Bronchus fibroblast of lung (primary cell): ENCODE results near the genes ETNK2 and NFASC.

DNA sequence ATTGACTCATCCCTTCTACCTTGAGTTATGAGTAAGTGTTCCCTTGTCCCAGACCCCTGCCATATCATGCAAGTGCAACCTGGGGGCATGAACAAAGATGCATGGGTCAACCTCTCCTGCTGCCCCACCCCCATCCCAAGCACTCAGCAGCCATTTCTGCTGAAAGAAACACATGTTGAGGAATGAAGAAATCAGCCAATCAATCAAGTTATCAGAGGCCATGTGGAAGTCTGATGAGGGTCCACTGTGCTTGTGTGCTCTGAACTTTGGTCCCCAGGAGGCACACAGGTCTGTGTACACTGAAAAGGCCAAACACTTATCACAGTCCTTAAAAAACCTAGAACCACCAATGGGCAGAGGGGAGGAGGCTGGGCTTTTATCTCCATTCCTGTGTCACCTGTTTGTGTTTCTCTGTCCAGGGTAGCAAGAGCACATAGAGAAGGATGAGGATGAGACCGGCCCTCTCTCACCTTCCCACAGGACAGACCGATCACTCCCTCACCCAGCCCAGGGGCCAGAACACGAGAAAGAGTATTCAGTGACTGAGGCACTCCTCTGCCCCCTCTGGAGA lies 9.5 kb downstream of the ETNK2 start:
- RAMPAGE, long total RNA = no peak

- RAMPAGE, long total RNA = no peak
Observed at GRCh38 chr1:204145707-204146047, 6.2 kb downstream of the ETNK2 start.

- RAMPAGE, long total RNA = no peak
Observed at GRCh38 chr1:204146908-204148086, 4.5 kb downstream of the ETNK2 start.

GRCh38 chr1:204151555-204152437 lies at the start of gene ETNK2:
Gene ETNK2, minus strand, starts transcription at chr1:204152044.
- RAMPAGE, long total RNA = no peak

- RAMPAGE, long total RNA = no peak
Observed at GRCh38 chr1:204248988-204249790, 35.4 kb upstream of the GOLT1A start.

DNA sequence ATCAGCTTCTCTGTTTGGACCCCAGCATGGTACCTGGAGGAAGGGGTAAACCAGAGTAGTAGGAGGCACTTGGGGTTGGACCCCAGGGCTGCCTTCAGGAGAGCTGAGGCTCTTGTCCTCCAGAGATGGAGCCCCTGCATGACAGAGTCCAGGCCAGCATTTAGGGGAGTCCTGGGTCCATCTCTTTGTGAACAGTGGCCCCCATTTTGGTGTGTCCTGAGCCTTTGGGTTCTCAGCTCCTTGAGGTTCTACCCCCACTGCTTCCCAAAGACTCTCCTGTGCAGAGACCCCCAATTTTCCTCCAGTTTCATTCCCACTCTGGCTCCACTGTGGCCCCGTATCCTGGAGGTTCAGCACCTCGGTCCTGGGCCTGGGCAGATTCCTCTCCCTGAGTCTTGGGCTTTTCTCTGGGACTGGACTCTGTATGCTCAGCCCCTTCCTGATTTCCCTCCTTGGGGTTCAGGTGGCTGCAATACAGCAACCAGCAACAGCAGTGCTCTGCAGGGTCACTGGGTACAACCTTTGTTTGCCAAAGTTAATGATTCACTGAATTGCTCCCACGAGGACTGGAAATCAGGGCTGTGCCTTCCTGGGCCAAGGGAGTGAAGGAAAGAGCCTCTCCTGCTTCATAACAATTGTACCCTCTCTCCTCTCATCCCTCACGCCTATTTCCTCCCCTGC lies 52.5 kb upstream of the GOLT1A start:
- RAMPAGE, long total RNA = no peak

DNA sequence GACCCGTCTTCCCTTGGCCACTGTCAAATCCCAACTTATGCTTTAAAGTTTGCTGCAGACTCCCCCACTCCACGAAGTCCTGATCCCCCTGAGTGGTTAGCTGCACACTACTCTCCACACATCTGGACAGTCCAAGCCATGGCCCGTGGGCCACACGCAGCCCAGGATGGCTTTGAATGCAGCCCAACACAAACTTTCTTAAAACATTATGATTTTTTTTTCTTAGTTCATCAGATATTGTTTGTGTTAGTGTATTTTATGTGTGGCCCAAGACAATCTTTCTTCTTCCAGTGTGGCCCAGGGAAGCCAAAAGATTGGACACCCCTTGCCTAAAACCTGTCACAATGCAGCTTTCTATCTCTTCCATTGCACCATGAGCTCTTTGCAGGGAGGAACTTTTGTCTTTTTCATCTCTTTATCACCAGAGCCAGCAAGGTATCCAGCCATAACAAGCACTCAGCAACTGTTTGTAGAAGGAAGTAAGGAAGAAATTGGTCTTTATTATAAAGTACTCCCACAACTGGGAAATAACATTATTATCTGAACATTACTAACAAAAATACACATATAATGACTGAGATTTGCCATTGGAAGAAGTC lies 57.2 kb upstream of the GOLT1A start:
- RAMPAGE, long total RNA = no peak

- RAMPAGE, long total RNA = no peak
Observed at GRCh38 chr1:204276806-204277405, 63.1 kb upstream of the GOLT1A start.

DNA sequence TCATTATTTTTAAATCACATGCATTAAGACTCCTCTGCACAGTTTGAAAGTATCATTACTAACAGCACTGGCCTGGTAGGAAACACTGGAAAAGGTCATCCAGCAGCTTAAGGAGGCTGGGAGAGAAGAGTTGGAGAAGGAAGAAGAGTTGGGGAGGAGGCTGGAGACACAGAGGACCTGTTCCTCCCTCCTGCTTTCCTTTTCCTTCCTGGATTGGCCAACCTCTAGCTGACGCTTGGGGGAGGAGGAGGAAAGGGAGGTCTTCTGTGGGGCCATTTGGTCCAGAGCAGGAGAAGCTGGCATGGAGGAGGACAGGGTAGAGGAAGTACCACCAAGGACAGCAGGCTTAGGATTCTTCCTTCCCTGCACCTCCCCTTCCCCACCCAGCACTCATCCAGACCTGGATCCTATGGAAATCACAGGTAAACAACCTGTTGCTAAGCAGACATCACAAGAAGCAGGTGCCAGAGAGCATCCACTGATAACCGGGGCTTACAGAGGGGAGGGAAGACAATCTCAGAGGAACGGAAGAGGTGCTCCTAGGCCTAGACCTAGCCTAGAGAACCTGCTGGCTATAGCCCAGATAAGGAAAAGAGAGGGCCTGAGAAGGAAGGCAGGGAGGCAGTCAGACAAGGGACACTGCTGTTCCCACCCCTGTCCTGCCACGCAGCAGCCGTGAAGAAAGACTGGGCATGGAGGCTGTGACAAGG lies 72.1 kb upstream of the GOLT1A start:
- RAMPAGE, long total RNA = no peak

- RAMPAGE, long total RNA = no peak
Observed at GRCh38 chr1:204313673-204314860, 45.7 kb downstream of the PLEKHA6 start.

GRCh38 chr1:204337575-204338256 lies 22.0 kb downstream of the PLEKHA6 start:
- RAMPAGE, long total RNA = no peak

DNA sequence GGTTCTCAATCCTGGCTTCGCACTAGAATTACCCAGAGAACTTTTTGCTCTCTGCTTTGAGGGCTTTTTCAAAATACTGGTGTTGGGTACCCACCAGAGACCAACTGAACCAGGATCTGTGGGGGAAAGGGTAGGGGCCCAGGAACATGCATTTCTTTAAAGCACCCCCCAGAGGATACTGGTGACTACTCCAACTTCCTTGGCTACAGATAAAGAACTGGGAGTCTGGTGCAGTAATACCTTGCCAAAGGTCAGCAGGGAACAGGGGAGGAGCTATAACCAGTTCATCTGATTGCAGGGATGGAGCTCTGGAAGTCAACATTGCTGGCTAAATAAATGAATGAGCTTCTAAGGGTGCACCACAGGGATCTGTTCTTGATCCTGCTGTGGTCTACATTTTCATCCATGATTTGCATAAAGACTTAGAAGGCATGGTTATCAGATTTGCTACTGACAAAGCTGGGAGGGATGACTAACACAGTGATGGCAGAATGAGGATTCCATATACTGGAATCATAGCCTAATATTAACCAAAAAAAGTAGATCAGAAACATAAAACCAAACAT lies 18.4 kb downstream of the PLEKHA6 start:
- RAMPAGE, long total RNA = no peak

DNA sequence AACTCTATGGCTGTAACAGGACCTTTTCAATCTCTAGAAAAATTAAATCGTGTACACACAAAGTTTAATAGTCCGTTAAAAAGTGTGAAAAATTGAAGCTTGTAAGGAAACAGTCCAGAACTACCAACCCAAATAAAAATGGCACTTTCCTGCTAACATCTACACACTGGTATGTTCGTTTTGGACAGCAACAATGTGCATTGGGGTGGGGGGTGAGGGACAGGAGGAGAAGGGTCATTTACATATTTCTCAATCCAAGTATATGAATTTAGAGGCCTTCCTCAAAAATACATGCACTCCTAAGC lies 2.6 kb downstream of the PPP1R15B start:
- RAMPAGE, long total RNA = no peak

- RAMPAGE, long total RNA = no peak
Observed at GRCh38 chr1:204409459-204410458, 1.9 kb downstream of the PPP1R15B start.

DNA sequence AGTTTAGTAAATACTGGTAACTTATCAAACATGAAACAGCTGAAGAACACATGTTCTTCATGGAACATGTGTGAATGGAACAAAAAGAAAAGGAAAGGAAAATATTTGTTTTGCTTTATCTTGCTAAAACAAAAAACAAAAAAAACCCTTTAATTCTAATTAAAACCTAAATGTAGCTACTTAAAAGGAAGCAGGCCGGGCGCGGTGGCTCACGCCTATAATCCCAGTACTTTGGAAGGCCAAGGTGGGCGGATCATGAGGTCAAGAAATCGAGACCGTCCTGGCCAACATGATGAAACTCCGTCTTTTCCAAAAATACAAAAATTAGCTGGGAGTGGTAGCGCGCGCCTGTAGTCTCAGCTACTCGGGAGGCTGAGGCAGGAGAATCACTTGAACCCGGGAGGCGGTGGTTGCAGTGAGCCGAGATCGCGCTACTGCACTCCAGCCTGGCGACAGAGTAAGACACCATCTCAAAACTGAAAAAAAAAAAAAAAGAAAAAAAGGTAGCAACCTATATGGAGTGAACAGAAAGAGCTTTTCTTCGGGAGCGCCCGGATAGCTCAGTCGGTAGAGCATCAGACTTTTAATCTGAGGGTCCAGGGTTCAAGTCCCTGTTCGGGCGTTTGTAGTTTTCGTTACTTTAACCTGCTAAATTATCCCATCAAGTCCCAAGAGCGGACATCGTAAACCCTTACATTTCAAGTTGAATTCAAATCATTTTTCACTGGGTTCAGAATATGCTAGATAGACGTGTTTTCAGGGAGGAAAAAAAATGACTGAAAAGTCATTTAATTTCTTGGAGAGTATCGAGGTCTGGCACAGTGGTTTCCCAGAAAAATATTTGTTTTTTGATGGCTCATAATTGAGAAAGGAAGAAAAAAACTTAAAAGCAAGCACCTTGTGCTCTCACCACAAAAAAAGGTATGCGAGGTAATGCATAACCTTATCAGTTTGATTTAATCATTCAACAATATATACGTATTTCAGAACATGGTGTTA lies 9.9 kb upstream of the MDM4 start:
- RAMPAGE, long total RNA = no peak

- RAMPAGE, long total RNA = no peak
Observed at GRCh38 chr1:204537841-204538601, 21.8 kb downstream of the MDM4 start.

GRCh38 chr1:204638003-204638333 lies 47.6 kb downstream of the LRRN2 start:
- RAMPAGE, long total RNA = no peak

DNA sequence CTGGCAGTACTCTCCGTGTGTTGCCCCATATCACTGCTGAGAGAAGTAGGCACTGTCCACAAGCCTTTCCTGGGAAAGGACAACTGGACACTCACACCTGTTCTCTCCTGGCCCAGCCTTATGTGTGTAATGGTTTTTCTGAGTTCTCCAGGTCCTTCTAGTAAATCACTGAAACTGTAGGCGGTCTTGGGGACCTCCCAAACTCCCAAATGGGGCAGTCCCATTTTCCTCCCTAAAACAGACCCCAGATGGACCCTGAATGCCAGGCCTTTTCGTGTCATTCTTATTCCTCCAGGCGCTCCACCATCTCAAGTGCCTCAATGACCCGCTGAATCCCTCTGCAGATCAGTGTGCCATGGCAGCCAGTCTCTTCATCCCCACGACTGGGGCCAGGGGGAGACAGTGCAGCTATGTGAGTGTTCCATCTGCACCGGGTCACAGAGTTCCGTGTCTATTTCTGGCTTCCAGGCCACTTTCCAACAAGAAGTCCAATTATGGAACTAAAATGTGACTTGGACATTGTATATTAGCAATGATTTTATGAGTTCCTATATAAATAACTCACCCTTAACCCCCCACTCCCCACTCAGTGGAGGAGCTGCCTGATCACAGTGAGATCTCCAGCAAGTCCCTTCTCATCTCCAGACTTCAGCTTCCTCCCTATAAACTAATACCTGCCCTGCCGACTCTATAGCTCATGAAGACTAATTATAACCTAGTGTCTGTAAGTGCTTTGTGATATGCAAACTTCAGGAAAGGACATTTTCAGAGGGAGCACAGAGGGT lies 14.3 kb upstream of the NFASC start:
- RAMPAGE, long total RNA = no peak

DNA sequence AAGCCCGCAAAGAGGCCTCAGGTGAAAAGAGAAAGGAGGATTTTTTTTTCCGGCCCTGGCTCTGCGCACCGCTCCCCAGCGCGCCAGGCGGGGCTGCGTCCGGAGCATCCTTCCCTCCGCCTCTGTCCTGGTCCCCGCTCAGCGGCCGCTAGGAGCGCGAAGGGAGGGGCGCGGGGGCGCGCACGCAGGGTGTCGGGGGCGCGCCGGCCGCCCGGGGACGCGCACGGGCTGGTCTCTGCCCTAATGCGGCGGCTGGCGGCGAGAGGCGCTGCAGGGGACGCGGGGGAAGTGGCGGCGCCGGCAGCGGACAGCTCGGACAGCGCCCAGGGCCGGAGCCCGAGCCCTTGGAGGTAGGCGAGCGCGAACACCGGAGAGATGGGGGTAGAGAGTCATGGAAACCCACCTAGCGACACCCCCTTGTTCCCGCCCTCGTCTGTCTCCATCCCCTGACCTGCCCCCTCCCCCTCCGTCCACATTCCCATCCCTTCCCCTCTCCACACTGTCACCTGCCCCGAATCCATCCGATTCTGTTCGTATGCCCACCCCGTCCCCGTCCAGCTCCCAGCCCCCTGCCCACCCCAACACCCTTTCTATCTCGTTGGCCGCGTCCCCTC lies at the start of gene NFASC:
Gene NFASC, plus strand, starts transcription at position 220 of the 614 bp plus-strand sequence.
- RAMPAGE, long total RNA = no peak

- RAMPAGE, long total RNA = no peak
Observed at GRCh38 chr1:204959611-204959852, 83.5 kb upstream of the CNTN2 start.